Ishikawa (cell line): ENCODE results near the gene EFCAB10.

DNA sequence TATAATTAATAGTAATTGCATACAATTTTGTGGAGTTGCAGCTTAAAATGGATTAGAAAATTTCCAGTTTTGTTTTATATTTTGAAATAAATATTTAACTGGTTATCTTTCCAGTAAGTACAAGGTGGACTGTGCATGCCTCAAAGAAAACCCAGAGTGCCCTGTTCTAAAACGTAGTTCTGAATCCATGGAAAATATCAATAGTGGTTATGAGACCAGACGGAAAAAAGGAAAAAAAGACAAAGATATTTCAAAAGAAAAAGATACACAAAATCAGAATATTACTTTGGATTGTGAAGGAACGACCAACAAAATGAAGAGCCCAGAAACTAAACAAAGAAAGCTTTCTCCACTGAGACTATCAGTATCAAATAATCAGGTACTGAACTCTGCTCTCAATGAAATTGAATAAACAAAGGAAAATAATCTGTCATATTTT, 75.9 kb downstream of the KMT2E start:
- RRBS: no CpG with 5 or more reads among the region's 3 CpGs

DNA sequence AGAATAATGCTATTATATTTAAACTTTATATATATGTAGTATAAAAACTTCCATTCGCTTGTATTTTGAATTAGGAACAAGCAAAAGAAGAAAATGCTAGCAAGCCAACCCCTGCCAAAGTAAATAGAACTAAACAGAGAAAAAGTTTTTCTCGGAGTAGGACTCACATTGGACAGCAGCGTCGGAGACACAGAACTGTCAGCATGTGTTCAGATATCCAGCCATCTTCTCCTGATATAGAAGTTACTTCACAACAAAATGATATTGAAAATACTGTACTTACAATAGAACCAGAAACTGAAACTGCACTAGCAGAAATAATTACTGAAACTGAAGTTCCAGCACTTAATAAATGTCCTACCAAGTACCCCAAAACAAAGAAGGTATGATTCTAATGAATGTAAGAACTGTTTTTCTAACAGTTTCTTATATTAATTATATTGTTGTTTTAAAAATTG, 87.8 kb downstream of the KMT2E start:
- RRBS: no CpG with 5 or more reads among the region's 4 CpGs

GRCh38 chr7:105107215-105107893, 93.3 kb downstream of the KMT2E start:
- RRBS: no CpG with 5 or more reads among the region's 12 CpGs

DNA sequence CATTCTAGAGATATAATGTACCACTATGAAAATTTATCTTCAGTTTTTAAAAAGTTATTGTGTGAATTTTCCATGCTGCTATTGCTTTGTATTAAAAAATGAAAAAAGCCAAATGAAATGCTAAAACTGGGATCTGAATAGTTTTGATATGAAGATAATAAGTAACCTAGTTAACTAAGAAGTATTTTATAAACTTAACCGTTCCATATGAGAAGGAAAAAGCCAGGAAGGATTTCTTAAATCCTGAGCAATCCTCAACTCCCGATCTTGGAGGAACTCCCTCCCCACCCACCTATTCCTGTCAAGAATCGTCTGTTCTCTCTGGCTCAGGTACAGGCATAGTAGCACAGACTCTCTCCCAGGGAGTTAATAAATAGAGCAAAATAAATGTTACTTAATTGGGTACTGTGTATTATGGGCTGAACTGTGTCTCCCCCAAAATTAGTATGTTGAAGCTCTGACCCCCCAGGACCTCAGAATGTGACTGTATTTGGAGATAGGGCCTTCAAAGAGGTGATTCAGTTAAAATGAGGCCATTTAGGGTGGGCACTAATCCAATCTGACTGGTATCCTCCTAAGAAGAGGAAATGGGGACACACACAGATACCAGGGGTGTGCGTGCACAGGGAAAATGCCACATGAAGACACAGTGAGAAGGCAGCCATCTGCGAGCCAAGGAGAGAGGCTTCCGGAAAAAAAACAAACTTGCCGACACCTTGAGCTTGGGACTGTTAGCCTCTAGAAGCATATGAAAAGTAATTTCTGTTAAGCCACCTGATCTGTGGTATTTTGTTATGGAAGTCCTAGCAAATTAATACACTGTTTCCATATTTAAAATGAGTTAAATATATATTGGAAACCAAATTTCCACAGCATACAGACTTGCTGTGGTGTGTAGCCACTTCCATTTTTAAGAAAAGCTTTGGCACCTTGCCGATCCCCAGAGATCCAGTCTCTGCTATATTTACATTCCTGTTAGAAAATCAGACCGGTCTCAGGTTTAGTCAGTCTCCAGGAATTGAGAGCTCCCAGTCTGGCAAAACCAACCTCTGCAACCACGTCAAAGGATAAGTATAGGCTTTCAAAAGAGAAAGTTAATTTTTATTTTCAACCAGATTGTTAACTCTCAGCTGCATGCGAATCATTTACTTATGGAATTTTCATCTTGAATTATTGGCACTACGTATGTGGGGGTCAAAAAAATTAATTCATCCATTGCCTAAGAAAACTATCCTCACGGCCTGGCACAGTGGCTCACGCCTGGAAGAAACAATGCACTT, 28.5 kb downstream of the PUS7 start:
- RRBS: no CpG with 5 or more reads among the region's 14 CpGs

- RRBS: 95% methylated on average over 7 of the region's 36 CpGs
Observed at GRCh38 chr7:105581074-105581830, at the start of gene EFCAB10. EFCAB10 (minus strand) TSS chr7:105581493.

DNA sequence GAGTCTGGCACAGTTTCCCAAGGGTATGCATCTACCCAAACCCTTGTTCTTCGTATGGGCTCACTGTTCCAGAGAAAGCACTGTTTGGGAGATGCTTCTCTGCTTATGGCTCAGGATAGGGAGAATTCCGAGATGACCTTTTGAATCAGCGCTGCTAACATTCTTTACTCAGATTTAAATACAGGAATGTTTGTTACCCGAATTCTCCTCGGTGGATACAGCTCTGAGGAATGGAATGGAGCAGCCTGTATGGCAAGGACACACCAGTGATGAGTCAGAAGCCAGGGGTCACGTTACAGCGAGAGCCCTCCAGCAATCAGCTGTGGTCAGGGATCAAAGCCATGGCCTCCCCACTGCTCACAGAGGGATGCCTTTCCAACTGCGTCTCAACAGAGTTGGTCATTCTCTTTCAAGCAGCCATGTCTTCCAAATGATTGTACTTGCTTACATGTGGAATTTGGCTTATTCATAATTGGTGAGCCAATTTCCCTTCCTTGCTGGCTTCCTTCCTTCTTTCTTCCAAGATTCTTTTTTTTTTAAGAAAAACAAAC, 100.4 kb downstream of the ATXN7L1 start:
- RRBS: no CpG with 5 or more reads among the region's 8 CpGs

- RRBS: no CpG with 5 or more reads among the region's 8 CpGs
Observed at GRCh38 chr7:105975952-105976679, 13.1 kb downstream of the CDHR3 start.

DNA sequence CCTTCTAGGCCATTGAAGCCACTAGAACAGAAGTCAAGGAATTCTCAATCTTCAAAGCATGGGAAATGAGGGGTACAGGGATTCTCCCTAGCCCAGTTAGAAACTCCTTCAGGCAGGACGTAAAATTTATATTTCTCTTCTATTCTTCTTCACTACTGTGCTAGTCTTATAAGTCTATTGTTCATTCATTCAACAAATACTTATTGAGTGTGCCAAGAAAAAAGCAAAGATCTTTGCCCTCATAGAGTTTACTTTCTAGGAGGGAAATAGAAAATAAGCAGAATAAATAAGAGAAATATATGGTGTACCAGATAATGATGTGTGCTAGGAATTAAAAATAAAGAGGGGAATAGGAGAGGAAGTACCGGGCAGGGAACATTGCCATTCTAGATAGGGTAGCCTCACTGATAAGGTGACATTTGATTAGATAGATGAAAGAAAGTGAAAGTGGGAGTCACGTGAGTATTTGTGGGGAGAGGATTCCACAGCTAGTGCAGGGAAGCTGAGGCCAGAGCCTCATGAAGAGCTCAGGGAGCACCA, 48.9 kb downstream of the CDHR3 start:
- RRBS: no CpG with 5 or more reads among the region's 3 CpGs

GRCh38 chr7:106216834-106217829, 67.7 kb downstream of the NAMPT start:
- RRBS: no CpG with 5 or more reads among the region's 9 CpGs

GRCh38 chr7:106274890-106275421, 9.8 kb downstream of the NAMPT start:
- RRBS: no CpG with 5 or more reads among the region's 4 CpGs

DNA sequence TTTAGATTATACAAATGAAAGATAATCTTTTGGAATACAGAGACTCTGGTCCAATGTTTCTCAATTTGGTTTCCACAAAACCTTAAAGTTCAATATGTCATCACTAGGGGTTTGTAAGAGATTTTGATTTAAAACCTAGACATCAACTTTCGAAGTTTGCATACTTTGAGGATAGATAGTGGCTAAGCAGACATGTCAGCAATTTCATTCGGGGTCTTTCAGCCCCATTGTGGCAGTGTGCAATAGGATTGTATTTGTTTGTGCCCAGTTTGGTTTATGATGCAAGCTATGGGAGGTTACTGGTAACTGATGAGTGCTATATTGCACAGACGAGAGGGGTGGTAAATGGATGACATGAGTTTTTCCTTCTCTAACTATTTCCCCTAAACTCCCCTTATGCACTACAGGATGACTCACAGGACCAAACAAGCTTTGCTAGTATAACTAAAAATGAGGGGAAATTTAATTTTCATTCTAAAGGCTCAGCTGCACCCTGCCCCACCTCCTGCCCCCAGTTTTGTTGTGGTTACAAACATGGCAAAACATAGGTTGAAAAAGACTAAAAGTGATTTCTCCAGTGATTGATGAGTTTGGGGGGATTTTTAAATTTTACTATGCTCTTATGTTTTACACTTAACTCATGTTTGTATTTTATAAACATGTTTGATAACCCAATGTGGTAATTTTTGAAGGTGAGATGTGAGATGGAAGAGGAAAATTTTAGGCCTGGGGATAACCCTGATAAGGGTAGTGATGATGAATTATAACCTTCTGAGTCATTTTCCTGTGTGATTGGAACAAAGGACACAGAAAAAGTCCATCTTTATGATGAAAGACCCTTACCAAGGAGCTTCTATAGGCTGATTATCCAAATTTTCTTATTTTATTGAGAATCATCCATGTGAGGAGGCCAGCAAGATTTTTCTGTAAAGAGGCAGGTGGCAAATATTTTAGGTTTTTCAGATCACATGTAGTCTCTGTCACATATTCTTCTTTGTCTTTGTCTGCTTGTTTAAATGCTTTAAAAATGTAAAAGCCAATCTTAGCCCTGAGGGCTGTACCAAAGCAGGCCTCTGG, 60.8 kb upstream of the NAMPT start:
- RRBS: no CpG with 5 or more reads among the region's 3 CpGs

- RRBS: no CpG with 5 or more reads among the region's 1 CpG
Observed at GRCh38 chr7:106608592-106609105, 52.3 kb downstream of the CCDC71L start.

DNA sequence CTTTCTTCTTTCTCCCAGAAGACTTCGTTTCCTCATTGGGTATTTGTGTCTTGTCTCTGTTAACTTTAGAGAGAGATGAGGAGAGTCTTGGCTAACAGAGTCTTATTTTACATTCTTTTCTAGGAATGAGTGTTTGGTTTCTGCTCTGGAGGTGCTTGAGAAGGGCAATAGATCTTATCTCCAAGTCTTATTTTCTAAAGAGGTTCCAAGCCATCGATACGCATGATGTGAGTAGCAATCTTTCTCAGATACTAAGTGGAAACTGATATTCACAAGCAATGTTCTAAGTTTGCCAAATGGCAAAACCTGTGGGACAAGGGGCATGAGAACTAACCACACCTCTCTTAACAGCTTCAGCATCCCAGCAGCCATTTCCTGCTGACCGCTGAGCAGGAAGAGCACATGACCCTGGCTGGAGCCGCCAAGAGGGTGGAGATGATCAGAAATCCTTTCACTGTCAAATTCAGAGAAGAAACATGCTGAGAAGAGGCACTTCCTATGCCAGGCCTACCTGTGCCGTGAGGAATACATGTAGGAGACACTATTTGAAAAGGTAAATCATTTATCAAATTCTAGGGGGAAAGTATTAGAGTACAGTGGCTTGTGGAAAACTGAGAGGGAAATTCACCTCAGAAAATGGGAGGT, 35.2 kb downstream of the CCDC71L start:
- RRBS: no CpG with 5 or more reads among the region's 6 CpGs

- RRBS: no CpG with 5 or more reads among the region's 2 CpGs
Observed at GRCh38 chr7:106640650-106640910, 20.4 kb downstream of the CCDC71L start.

- RRBS: no CpG with 5 or more reads among the region's 4 CpGs
Observed at GRCh38 chr7:106811846-106812359, 53.2 kb upstream of the PIK3CG start.

DNA sequence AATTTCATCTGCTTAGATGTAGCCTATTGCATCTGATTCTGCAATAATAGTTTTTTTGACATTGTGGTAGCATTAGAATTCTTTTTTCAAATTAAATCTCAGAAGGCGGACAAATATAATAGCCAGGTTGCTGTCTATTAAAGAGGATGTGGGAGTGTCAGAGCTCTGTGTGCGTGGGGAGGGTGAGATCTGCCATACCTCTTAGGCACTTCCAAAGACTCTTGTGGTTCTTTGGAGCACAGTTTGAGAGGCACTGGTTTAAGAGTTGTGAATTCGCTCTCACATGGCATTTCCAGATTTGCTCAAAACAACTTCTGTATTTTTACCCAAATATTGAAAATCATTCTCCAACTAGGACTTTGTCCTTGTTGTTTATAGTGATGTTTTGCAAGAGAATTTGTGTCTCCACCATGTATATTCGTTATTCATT, 14.0 kb downstream of the PIK3CG start:
- RRBS: no CpG with 5 or more reads among the region's 4 CpGs

GRCh38 chr7:106952734-106953380, 87.8 kb downstream of the PIK3CG start:
- RRBS: no CpG with 5 or more reads among the region's 5 CpGs

GRCh38 chr7:107167550-107167983, 1.2 kb upstream of the HBP1 start:
- RRBS: no CpG with 5 or more reads among the region's 5 CpGs

DNA sequence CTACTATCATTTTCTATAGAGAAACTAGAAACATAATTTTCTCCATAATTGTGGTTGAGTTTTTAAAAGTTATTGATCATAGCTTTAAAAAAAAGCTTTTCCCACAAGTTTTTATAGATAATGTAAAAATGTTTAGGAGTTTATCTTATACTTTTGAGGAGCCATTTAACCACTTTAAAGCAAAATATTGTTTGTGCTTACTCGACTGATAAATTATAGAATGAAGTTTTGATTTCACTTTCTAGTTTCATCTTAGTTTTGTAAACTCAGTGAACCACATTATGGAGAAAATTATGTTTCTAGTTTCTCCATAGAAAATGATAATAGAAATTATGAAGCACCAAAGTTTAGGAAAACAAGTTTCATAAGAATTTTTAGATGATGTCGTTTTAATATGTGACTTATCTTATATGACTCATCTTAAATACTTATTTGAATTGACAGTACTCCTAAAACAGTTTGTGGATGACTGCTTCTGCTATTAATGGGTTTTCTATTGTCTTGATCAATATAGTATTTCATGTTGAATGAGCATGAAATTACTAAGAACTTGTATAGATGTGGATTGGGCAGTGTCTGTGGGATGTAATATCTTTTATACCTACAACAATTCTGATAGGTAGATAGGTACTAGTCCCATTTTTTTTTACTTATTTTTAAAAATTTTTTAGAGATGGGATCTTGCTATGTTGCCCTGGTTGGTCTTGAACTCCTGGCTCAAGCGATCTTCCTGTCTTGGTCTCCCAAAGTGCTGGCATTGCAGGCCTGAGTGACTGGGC, 3.5 kb downstream of the HBP1 start:
- RRBS: no CpG with 5 or more reads among the region's 3 CpGs